GM23338 (cell line): ENCODE measurements around the gene TNFRSF17.

GRCh38 chr16:11596681-11597649 lies 10.2 kb upstream of the LITAF start:
- PRO-cap: no peak
- RAMPAGE, long total RNA: no peak

DNA sequence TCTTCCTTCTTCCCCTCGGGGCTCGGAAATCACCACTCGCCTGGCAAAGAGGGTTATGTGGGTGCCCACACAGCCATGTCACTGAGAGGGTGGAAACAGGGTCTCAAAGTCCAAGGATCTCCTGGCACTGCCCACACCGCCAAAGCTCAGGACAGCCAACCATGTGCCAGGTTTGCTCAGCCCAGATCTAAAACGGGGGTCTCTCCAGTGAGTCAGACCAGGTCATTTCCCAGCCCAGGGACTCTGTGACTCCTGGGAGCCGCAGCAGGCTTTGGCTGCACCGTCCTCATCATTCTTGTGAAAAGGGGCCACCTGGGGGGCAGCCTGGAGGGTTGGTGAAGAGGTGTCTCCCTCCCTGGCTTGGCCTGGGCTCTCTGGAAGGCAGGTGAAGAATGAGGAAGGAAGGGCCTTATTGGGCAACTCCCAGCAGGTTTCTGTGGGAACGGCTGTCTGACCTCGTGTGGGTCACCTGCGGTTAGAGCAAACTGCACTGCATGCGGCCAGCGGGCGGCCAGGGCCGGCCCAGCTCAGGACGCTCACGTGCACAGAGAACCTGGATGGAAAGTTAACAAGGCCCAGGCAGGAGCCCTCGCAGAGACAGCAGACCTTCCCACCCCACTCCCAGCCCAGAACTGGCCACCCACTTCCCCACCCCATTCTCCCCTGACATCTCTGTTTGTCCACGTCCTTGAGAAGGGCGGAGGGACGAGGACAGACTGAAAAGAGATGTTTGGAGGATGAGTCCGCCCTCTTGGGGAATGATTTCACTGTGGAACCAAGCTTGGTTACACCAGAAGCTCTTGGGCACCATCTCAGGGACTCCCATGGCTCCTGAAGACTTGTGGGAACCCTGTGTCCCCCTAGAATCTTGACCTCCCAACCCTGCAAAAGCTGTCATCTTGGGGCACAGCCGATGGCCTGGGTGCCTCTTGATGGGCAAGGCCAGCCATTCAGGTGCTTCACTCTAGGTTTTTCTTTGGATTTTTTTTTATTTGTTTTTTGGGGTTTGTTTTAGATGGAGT lies 25.6 kb upstream of the LITAF start:
- PRO-cap: no peak
- RAMPAGE, long total RNA: no peak

GRCh38 chr16:11621829-11622932 lies 35.5 kb upstream of the LITAF start:
- PRO-cap: no peak
- RAMPAGE, long total RNA: no peak

DNA sequence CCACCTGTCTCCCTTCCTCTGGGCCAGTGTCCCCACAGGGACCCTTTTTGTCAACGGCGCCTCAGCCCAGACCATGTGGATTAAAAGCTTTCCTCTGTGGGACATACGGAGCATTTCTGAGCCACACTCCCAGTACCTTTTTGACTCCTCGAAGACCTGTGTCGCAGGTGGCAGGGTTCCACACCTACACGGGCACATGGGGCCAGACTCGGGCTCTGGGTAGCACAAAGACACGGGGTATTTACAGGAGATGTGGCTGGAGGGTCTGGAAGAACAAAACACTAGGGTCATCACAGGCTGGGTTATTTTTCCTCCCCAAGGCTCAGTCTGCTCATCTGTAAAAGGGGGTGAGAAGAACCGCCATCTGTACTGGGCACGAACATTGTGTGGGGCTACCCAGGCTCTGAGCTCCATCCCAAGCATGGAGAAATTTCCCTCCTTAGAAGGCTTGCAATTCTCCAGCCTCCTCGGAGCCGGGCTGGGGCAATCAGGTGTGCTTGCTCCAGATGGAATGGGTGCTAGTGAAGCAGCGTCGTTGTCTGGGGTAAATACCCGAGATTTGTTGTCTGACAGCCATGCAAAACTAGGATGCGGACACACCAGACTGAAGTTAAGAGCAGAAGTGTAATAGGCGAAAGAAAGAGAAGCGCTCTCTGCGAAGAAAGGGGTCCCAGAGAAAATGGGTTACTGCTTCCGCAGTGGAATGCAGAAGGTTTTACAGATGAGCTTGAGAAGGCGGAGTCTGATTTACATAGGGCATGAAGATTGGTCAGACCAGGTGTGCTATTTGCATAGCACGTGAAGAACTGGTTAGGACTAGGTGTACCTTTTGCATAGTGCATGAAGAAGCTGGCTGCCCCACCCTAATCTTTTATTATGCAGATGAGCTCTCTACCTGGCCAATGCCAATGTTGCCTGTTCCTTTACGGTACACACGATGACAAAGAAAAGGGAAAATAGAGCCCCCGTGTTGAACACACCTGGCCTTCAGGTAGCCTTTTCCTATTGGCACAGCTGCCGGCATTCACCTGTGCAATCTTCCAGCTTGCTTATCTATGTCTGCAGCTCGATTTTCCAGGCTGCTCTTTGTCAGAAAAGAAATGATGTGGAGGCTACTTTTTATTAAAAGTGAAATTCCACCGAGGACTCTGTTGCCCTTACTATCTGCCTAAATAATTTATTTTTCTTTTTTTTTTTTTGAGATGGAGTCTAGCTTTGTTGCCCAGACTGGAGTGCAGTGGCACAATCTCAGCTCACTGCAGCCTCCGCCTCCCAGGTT lies 32.1 kb upstream of the SNN start:
- PRO-cap: bidirectional peak, plus-strand start at position 453 of the sequence, minus-strand start at position 227 of the sequence; bidirectional peak, plus-strand start at position 926 of the sequence, minus-strand start at position 681 of the sequence
- RAMPAGE, long total RNA: no peak

GRCh38 chr16:11677464-11678430 lies 9.5 kb downstream of the SNN start:
- PRO-cap: no peak
- RAMPAGE, long total RNA: no peak

DNA sequence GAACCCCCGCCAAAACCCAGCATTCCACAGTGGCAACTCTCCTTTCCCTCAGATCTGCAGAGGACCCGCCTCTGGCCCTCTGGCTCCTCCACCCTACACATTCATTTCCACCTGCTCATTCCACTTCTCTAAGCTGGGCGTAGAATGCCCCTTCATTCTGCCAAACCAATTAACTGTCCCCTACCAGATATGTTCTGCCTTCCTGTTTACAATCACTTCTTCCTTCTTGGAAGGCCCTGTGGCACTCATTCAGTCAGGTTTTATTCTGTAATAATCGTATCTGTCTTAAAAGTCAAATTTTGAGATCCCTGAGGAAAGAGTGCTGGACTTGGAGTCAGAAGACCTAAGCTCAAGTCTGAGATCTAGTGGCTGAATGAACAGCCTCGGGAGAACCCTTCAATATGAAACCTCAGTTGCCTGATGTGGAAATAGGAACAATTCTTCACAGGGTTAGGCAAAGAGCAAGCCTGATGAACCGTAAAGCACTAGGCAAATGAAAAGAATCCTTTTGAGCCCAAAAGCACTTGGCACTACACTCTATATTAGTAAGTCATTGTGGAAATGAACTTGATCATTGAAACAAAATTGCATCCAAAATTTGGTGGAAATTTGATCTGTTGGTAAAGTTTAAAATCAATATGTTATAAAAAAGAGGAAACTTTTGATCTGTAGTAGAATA lies 20.3 kb downstream of the TXNDC11 start:
- PRO-cap: no peak
- RAMPAGE, long total RNA: no peak

DNA sequence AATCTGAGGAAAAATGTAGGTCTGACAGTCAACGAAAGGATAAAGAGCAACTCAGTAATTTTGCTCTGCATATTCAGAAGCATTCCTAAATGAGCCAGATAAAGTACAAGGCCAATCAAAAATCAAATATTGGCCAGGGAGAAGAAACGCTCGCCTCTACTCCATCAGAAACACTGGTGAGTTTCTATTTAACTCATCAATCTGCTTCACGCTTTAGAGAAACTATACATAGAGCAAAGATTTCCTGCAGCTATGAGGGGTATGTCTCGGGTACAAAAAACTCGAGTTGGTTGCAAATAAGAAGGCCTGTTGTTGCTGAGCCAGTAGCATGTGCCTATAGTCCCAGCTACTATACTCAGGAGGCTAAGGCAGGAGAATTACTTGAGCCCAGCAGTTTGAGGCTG lies 3.6 kb downstream of the TXNDC11 start:
- PRO-cap: no peak
- RAMPAGE, long total RNA: no peak

GRCh38 chr16:11758198-11758895 lies 15.7 kb upstream of the TXNDC11 start:
- PRO-cap: no peak
- RAMPAGE, long total RNA: no peak

DNA sequence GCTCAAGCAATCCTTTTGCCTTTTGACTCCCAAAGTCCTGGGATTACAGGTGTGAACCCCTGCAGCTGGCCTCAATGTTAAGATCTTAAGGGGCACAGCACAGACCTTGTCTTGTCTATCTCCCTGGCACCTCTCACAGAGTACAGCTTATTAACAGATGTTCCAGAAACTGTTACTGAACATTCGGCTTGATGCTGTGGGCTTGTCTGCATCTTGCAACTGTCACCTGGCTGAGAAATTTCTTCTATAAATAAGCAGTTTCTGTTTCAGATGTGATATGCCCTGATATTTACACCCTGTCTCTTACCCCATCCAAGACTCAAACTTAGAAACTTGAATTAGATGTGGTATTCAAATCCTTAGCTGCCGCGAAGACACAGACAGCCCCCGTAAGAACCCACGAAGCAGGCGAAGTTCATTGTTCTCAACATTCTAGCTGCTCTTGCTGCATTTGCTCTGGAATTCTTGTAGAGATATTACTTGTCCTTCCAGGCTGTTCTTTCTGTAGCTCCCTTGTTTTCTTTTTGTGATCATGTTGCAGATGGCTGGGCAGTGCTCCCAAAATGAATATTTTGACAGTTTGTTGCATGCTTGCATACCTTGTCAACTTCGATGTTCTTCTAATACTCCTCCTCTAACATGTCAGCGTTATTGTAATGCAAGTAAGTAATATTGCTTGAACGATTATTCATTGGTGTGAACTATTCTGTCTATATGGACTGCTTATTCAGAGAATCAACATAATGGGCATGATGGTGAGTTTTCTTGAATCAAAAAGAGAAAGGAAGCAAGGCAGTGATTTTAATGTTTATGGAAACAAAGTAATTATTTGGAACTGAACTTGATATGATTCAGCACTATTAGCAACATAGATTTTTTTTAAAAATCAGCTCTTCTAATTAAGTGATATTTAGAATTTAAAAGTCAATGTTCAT lies at the start of gene TNFRSF17:
TSS of gene TNFRSF17 (plus strand) at position 418 of the 935 bp plus-strand sequence.
- PRO-cap: no peak
- RAMPAGE, long total RNA: no peak

- PRO-cap: bidirectional peak, plus-strand start at chr16:12027389, minus-strand start at chr16:12027222
- RAMPAGE, long total RNA: no peak
Observed at GRCh38 chr16:12026962-12027440, 50.5 kb downstream of the SNX29 start.

GRCh38 chr16:12079962-12080653 lies 103.6 kb downstream of the SNX29 start:
- PRO-cap: no peak
- RAMPAGE, long total RNA: no peak

- PRO-cap: no peak
- RAMPAGE, long total RNA: no peak
Observed at GRCh38 chr16:12116888-12117656, 140.5 kb downstream of the SNX29 start.

- PRO-cap: no peak
- RAMPAGE, long total RNA: no peak
Observed at GRCh38 chr16:12346924-12347253, 370.4 kb downstream of the SNX29 start.

DNA sequence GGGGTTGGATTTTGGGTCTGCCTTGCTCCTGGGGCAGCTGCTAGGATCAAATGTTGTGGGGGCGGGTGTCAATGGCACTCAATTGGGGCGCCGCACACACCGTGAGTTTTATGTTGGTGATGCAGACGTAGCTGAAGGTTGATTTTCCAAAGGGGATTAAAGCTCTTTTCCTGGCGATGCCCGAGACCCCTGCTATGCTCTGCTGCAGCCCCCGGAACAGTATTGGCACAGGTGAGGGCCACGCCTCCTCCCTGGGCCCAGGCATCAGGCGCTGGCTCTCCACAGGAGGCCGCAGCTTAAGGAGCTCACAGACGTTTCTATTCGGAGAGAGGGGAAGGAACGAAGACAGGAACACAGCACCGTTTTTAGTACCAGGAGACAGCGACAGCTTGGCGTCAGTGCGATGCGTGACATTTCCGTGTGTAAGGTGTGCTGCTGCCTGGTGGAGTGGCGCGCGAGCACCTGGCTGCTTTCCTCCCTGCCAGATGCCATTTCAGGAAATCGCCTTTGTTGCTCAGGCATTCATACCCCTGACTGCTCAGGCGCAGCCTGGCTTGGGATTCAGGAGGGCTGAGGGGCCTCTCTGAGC lies 367.6 kb downstream of the CPPED1 start:
- PRO-cap: bidirectional peak, plus-strand start at position 308 of the sequence, minus-strand start at position 196 of the sequence; bidirectional peak, plus-strand start at position 521 of the sequence, minus-strand start at position 468 of the sequence
- RAMPAGE, long total RNA: no peak

DNA sequence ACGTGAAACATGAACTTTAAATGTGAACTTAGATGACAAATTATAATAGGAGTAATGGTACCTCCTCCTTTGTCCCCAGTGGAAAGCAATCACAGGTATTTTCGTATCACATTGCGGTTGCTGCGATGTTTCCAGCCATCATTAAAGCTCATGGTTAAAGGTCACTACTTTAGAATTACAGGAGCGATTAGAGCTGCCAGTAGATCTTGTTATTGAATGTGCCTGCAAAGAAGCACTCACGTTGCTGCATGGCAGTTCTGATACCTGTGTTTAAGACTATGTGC lies 301.0 kb downstream of the CPPED1 start:
- PRO-cap: no peak
- RAMPAGE, long total RNA: no peak

- PRO-cap: no peak
- RAMPAGE, long total RNA: no peak
Observed at GRCh38 chr16:12619416-12619956, 184.2 kb downstream of the CPPED1 start.

GRCh38 chr16:12902759-12903559 lies 1.6 kb downstream of the SHISA9 start:
- PRO-cap: bidirectional peak, plus-strand start at chr16:12902932, minus-strand start at chr16:12902923
- RAMPAGE, long total RNA: no peak

- PRO-cap: no peak
- RAMPAGE, long total RNA: no peak
Observed at GRCh38 chr16:13957792-13958168, 37.8 kb downstream of the ERCC4 start.

DNA sequence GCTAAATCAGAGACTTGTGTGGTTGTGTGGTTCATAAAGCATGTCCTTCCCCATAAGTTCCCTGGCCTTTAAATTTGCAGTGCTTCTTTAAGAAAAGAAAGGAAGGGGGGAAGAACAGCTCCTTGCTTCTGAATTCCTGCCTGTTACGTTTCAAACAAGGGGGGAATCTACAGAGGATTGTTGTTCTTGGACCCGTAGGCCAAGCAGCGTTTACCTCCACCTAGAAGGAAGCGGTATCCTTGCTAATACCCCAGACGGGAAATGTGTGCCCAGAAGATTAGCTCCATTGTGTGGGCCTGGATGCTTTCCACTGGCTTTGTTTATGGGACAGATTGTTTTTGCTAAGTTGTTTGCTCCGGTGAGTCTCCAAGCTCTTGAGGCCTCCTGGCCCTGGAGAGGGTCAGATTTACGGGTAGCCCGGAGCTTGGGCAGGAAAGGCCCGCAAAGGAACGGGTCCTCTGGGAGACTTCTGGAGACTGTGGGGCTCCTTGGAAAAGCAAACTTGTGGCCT lies 28.5 kb upstream of the MRTFB start:
- PRO-cap: no peak
- RAMPAGE, long total RNA: no peak

- PRO-cap: no peak
- RAMPAGE, long total RNA: no peak
Observed at GRCh38 chr16:14079105-14079417, 7.9 kb downstream of the MRTFB start.